Mononuclear cell (primary cell): Measurements from ENCODE around the gene CNIH3.

DNA sequence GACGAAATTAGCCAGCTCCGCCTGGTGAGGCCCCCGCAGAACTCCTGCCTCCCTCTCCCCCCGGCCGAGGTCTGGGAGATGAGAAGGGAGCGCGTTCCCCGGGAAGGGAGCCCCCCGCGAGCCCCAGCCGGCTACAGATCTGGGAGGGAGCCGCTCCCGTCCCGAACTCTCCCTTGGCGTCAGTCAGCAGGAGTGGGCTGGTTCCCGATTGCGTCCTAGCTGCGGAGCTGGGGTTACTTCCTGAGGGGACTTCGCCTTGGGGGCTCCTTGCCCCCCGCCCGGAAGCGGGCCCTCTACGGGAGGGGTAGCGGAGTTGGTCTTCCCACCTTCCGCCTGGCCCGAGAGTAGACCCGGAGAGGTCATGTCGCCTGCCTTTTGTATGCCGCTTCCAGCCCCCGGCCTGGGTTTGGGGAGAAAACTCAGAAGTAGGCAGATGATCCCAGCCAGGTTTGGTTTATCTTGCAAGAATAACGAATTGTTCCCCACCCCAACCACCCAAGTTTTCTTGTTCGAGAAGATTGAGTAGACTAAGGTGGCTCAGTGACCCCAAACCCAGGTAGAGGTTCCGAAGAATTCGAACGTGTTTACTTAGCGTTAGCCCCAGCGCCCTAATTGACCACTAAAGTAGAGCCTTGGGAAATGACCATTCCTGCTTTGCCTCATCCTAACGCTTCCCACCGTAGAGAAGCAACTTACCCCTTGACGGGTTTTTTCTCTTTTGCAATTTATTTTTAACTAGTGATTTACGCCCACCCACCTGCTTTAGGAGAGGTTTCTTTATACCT, 654 bp downstream of the FBXO28 start:
- RRBS = 2% methylated on average over 9 of the region's 41 CpGs

DNA sequence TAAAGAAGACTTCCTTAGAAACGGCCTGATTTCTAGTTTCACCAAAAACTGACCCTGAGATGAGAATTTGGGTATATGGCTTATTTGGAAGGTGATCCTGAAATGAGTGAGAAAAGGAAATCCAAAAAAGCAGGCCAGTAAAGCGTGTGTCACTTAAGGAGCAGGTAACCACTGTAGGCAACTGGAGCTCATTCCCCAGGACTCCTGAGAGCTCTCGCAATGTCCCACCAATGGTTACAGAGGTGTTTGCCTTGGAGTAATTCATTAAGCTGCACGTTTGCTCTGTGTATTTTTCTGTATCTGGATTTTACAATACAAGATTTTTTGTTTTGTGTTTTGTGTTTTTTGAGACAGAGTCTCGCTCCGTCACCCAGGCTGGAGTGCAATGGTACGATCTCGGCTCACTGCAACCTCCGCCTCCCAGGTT, 22.8 kb downstream of the DEGS1 start:
- RRBS = no CpG with 5 or more reads among the region's 9 CpGs

DNA sequence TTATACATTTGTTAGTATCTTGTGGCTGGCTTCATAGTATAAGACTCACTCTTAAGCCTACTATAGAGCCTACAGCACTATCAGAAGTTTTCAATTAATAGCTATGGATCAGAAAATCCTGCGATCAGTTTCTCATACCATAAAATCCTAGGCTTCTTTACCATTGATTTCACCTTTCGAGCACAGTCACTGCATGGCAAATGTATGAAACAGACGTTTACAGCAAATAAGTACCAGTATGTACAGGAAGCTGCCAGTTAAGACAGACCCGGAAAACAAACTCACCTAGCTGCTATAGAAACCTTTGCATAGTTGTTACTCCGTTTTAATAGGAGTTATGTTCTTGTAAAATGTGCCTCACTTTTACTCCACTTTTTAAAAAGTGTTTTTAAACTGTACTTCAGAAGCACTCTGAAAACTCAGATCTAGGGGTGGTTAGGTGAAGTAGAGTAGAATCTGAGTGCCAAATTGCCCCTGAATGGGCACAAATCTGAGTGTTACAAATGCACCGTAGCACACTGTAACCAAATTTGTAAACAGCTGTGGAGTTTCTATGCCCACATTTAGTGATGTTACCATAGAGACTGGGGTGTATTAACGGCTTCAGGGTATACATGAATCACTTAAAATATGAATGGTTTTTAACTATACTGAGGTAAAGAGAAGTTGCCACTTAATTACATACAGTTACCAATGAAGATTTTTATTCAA, 30.6 kb downstream of the CNIH4 start:
- RRBS = no CpG with 5 or more reads among the region's 7 CpGs

- RRBS = no CpG with 5 or more reads among the region's 13 CpGs
These were observed 13.6 kb downstream of the WDR26 start for GRCh38 chr1:224420832-224421465.

- RRBS = no CpG with 5 or more reads among the region's 4 CpGs
These were observed 22.8 kb upstream of the WDR26 start for GRCh38 chr1:224457423-224457681.

- RRBS = 3% methylated on average over 53 of the region's 122 CpGs
These were observed at the start of gene CNIH3 for GRCh38 chr1:224615682-224617032. TSS of gene CNIH3 (plus strand) at chr1:224616317.

- RRBS = no CpG with 5 or more reads among the region's 3 CpGs
These were observed 114.3 kb downstream of the CNIH3 start for GRCh38 chr1:224730477-224730803.

GRCh38 chr1:224732168-224733005, 116.3 kb downstream of the CNIH3 start:
- RRBS = no CpG with 5 or more reads among the region's 13 CpGs

DNA sequence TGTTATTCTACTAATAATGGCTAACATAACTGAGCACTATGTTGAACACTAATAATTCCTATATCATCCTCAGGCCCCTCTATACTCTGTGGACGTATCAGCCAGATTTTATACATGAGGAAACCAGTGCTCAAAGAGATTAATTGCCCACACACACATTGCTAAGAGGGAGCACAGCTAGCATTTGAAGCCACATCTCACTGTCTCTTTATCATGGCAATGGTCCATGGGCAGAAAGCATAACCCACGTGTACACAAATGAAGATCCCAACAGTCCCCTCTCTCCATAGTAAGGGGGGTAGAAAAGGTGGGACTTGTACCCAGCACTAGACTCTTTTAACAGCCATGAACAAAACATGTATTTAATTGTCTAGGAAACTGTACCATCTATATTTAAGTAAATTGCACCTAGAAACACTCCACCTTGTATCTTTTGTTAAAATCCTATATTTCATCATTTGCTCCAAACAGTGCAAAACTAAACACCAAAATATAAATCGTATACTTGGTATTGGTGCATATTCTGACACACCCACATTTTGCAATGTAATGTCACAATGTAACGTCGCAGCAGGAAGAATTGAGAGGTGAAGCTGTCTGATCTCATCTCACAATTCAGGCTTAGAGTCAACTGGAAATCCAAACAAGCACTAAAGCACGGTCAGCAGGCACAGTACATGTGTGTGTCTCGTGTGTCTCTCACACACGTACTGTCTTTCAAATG, 27.2 kb downstream of the LBR start:
- RRBS = no CpG with 5 or more reads among the region's 8 CpGs

DNA sequence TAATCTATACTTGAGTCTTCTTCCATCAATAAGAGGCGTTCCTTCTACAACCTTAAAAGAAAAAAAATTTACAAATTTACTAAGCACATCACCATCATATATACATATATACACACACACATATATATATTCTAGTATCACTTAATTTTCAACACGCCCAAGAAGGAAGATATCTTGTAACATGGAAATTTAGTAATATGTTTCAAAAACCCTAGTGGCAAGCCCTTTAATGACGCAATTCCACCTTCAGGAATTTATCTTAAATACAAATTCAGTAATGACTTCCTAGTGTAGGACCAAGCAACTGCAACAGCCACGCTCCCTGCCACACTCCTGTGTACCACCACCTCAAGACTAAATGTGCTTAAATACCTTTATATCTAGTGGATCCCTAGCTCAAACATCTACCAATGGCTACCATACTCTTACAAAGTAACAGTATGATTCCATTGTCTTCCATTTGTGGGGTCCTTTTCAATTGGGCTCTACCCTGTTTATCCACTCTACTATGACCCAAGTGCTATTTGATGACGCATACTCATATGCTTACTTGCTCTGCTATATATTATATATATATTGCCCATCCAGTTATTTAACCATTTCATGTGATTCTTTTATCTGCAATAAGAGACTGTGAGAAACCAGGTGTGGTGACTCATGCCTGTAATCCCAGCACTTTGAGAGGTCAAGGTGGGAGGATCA, 12.4 kb downstream of the LBR start:
- RRBS = no CpG with 5 or more reads among the region's 5 CpGs

DNA sequence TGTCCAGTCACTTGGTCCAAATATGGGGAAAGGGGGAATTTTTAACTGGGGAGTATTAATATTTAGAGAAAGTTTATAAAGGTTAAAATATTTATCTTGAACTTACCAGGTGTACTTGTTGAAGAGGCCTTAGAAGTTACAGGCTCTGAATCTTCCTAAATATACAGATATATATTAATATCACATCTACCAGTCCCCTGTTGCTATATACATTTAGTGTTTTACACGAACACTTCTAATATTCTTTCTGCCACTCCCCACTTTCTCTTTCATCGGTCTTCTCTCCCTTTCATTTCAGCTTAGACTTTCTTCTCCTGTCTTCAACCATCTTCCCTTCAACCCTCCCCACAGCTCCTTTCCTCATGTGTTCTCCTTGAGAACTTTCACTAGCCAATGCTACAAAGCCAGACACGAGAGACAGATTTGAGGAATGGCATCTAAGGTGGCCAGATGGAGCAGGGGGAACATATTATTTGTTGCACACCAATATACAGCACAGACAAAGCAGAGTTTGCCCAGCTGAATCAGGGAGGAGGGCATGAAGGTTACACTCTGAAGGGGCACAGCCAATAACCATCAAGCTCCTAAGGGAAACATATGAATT, 84.0 kb upstream of the LBR start:
- RRBS = no CpG with 5 or more reads among the region's 3 CpGs

DNA sequence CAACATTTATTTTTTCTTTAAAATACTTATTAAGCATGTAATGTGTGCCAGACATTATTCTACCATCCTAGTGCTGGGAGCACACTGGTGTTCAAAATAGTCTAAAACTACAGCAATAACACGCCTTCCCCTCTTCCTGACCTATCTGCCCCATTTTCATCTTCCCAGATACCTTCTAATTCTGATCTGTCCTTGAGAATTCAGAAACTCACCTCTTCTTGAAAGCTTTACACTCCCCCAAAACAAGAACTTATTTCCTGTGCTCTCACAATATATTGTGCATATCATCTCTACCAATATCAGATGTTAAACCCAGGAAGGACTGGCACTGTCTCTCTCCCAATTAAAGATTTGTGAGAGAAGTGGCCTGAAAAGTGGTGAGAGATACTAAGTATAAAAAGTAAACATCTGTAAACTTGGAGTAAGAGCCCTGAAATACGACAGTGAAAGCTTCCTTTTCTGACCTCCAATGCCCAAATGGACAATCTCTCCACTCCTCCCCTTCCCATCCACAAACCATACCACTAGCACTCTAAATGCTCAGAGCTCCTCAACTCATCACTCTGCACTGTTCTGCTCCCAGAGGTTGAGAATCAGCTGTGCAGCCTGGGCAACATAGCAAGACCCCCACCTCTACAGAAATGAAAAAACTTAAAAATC, 77.3 kb downstream of the ENAH start:
- RRBS = no CpG with 5 or more reads among the region's 2 CpGs

DNA sequence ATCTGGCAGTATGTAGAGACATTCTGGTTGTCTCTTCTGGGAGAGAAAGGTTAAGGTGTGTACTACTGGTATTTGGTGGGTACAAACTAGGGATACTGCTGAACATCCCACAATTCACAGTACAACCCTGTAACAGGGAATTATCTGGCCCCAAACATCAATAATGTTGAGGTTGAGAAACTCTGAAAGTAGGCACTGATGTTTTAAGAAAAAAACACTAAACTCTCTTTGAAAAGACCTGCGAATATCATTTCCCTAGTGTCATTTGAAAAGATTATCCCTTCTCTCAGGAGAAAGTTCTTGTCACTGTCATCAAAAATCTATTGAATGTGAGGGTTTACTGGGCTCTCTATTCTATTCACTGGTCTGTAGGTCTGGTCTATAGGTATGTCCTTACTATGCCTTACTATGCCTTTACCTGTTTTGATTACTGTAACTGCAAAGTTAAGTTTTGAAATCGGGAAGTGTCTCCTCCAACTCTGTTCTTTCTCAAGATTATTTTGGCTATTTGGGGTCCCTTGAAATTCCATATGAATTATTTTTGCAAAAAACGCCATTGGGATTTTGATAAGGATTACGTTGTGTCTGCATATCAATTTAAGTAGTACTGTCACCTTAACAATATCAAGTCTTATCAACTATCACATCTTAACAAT, 18.4 kb downstream of the ENAH start:
- RRBS = no CpG with 5 or more reads among the region's 4 CpGs

GRCh38 chr1:225677275-225677712, 24.4 kb upstream of the ENAH start:
- RRBS = 9% methylated on average over 6 of the region's 29 CpGs

DNA sequence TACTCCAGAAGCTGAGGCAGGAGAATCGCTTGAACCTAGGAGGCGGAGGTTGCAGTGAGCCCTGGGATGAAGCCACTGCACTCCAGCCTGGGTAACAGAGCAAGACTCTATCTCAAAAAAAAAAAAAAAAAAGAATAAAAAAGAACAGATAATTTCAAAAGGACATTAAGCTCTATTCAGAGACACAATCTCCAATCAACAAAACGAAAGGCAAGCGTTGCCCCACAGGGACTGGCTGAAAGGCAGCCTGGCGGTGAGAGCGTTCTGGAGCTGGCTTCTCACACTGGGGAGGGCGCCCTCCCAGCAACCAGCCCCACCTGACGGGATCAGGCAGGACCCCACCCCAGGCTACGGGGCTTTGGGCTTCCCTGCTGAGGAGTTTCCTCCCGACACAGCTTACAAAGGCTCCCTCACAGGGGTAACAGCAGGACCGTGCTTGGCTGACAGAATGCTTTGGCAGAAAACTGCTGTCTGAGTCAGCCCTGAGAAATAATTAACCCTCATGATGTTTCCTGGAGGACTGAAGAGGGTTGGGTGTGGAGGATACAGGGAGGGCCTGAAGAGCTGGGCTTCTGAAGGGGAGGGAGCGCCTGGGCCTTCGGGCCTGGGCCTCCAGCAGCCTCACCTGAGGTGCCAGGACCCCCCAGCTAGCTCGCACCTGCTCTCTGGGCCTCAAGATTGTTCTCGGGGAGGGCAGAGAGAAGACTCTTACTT, 30.9 kb upstream of the SRP9 start:
- RRBS = no CpG with 5 or more reads among the region's 15 CpGs

- RRBS = 36% methylated on average over 5 of the region's 11 CpGs
These were observed 16.3 kb downstream of the TMEM63A start for GRCh38 chr1:225865822-225866412.

- RRBS = no CpG with 5 or more reads among the region's 5 CpGs
These were observed 3.2 kb downstream of the TMEM63A start for GRCh38 chr1:225878910-225879449.

GRCh38 chr1:225891131-225891846, 2.3 kb upstream of the LEFTY1 start:
- RRBS = no CpG with 5 or more reads among the region's 12 CpGs

DNA sequence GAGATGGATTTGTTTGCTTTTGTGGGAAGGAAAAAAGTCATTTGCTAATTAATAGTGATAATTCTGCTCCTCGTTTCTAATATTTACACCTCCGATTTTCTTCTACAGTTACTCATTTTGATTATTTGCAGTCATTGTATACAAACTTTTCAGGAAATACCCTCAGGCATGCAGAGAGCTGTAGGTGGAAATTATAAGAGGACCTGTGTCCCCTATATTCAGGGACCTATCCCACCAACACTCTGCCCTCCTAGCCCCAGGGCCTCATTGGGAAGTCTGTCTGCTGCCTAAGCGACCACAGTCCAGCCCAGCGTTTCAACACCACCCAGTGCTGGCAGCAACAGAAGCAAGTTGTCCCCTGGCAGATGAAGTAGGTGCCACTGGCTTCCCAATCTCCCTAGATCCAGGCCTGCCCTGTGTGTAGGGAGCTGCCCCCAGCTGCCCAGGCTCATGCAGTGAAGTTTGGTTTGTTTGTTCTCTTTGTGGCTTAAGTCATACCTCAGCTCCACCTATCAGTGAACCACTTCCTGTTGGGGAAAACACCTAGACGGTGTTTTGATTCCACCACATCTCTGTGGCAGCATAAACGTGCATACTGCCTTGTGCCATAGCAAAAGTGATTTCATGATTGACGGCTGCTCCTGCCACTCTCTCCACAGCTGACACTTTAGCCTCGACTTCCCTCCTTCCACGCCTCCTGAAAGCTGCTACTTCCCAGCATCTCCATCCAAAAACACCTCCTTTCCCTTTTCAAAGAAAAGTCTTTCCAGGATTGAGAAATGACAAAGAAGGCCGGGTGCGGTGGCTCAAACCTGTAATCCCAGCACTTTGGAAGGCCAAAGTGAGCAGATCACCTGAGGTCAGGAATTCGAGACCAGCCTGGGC, 8.1 kb upstream of the LEFTY1 start:
- RRBS = no CpG with 5 or more reads among the region's 12 CpGs

DNA sequence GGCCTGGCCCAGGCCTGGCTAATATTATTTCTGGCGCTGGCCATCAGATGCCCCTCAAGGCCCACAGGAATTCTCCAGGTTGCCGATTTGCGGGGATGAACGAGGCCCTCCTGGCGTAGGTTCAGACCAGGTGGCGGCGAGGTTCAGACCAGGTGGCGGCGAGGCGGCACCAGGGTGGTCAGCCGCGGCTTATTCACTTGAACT, 425 bp upstream of the PYCR2 start:
- RRBS = no CpG with 5 or more reads among the region's 12 CpGs